ENCODE measurements around a stretch of chr2.

DNA sequence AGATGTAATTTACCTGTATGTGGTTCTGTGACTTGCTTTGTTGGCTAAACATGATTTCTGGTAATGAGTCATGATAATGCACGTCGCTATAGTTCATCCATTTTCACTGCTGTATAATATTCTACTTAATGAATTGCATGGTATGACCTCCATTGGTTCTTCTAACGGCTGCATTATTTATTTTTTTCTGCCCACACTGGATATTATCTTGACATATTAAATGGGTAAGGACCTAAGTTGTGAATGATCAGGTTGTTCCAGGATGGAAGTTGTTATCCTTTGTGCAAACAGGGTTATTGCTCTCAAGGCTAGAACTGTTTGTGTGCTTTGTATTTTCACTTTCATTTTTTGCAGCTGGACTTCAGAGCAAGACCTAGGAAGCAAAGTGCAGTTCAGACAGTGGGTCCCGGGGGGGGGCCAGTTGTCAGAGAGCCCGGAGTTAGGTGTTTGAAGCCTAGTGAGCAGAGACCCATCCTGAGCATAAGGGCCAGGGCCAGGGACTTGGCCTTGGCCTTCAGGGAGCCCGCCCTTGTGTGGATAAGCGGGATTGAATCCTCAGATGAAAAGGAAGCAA lies 48.1 kb downstream of the AGAP1 start:
- RRBS: no CpG with 5 or more reads among the region's 7 CpGs

- RRBS: no CpG with 5 or more reads among the region's 15 CpGs
Observed at GRCh38 chr2:235607252-235608045, 113.6 kb downstream of the AGAP1 start.

- RRBS: no CpG with 5 or more reads among the region's 11 CpGs
Observed at GRCh38 chr2:235660670-235661206, 166.9 kb downstream of the AGAP1 start.

GRCh38 chr2:235747349-235748251 lies 253.8 kb downstream of the AGAP1 start:
- RRBS: no CpG with 5 or more reads among the region's 29 CpGs

- RRBS: no CpG with 5 or more reads among the region's 7 CpGs
Observed at GRCh38 chr2:236125138-236125654, 43.0 kb downstream of the GBX2 start.

DNA sequence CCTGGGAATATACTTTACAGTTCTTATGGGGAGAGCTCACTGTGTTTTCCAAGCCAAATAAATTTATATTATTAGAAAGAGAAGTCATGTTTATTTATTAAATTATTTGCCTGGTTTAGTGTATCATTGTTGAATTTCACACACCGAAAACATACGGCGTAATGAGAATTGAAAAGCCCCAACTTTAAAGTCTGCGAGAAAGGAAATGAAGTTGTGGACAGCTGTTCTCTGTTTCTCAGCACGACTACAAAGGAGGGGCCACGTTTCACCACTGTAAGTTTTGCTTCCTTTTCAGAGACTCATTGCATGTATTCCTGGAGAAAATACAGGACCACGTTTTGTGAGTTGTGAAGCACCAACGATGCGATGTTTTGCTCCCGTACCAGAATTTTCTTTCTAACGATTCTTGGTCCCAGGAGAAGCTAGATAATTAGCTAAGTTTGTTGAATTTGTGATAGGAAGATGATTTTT lies 23.9 kb upstream of the ACKR3 start:
- RRBS: no CpG with 5 or more reads among the region's 11 CpGs

- RRBS: no CpG with 5 or more reads among the region's 12 CpGs
Observed at GRCh38 chr2:236688083-236688807, 118.6 kb downstream of the ACKR3 start.

DNA sequence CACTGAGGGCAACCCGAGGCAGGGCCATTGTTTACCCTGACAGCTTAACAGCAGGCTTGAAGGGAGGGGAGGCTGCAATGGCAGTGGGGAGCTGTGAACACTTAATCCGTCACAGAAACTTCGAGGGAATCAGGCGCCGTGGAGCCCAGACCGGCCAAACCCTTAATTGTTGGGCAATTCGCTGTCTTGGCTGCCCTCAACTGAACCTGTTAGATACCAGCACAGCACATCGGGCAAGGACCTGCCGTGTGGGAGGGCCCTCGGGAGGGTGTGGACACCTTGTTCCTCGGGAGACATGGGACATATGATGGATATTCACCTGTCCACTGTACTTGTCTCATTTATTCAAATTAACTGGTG lies 146.0 kb downstream of the ACKR3 start:
- RRBS: no CpG with 5 or more reads among the region's 11 CpGs

DNA sequence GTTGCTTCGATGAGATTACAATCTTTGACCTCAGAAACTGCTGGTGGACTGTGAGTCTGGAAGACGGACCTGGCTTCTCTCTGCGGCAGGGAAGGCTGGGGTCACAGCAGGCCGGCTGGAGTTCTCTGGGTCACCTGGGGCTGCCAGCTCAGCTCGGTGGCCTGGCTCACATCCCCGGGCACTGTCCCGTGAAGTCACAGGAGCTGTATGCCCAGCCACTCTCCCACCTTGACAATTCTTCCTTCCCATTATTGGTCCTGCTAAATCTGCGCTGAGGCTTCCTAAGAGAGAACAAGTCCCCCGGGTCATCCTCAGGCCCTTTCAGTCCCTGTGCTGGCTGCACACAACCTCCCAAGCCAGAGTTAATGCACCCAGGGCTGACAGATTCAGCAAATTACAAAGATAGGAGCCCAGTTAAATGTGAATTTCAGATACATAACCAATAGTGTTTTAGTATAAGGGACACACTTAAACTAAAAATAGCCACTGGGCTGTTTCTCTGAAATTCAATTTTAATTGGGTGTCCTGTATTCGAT lies 160.9 kb downstream of the ACKR3 start:
- RRBS: 19% methylated on average over 3 of the region's 10 CpGs

DNA sequence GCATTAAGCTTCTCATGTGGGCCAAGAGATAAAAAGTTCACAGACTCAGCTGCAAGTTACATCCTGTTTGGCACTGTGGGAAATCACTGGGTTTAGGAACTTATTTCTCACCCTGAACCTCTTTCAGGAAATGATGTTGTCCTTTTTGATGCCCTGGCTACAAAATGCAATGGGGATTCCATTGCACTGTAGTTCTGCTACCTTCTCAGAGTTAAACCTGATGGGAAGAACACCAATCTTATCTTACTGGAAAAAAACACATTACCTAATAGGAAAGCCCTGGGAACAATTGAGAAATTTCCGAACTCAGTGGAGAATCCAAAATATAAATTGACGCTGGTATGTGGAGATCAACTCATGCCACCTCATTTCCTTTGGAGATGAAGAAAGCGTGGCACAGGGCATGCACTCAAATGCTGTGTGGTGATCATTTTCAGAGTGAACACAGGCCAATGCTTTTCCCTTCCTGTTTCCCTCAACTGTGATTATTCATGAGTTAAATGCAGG lies 252.0 kb upstream of the COPS8 start:
- RRBS: no CpG with 5 or more reads among the region's 3 CpGs

GRCh38 chr2:236975700-236976136 lies 110.0 kb upstream of the COPS8 start:
- RRBS: no CpG with 5 or more reads among the region's 4 CpGs

GRCh38 chr2:236998112-236998820 lies 87.4 kb upstream of the COPS8 start:
- RRBS: no CpG with 5 or more reads among the region's 3 CpGs

- RRBS: no CpG with 5 or more reads among the region's 1 CpG
Observed at GRCh38 chr2:237117948-237118432, 32.3 kb downstream of the COPS8 start.

DNA sequence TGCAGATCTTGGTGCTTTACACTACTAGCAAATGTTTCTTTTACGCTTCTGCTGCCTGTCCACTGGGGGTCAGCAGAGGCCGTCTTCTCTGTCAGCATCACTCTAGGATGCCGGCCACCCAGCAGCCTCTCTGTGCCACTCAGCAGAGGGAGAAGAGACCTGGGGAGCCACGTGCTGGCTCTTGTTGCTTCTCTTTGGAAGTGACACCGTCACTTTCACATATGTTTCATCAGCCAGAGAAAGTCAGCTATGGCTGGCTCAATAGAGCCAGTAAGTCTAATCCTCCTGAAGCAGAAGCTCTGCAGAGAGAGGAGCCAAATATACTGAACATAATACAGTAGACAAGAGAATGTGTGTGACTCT lies 36.6 kb downstream of the COPS8 start:
- RRBS: no CpG with 5 or more reads among the region's 5 CpGs

DNA sequence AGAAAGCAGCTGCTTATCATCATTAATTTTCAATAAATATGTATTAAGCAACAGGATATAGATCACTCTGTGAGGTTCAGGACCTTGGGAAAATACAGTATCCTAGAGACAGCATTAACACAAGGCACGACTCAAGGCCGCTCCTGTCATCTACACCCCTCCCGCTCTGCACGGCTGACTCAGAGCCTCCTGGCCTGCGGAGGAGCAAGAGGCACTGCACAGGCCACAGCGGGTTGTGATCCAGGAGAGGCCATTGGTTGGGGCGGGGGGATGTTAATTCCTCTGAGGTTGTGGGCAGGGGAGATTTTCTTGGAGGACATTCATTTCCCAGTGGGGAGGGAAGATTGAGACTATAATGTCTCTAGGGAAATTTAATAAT lies 128.0 kb downstream of the COPS8 start:
- RRBS: no CpG with 5 or more reads among the region's 7 CpGs

DNA sequence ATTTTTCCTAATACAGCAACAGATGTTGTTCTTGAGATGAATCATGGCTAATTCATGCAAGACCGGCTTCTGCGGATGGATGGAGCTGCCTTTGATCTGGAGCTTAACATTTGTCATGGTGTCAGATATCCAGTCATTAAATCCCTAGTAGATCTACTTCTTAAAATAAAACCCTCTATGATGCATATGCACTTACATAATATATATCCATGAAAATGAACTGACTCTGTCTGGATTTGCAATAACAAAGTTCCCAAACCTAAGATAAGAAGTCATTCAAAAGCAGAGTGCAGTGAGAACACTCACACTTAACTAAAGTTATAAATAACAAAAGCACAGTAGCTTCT lies 114.0 kb downstream of the COL6A3 start:
- RRBS: no CpG with 5 or more reads among the region's 2 CpGs

GRCh38 chr2:237306879-237307331 lies 107.1 kb downstream of the COL6A3 start:
- RRBS: no CpG with 5 or more reads among the region's 5 CpGs

GRCh38 chr2:237334512-237334992 lies 79.4 kb downstream of the COL6A3 start:
- RRBS: no CpG with 5 or more reads among the region's 13 CpGs

- RRBS: no CpG with 5 or more reads among the region's 29 CpGs
Observed at GRCh38 chr2:237412982-237413933, 706 bp downstream of the COL6A3 start.

All from GM12892 (cell line).